Mononuclear cell (primary cell): ENCODE measurements around a stretch of chr15.

DNA sequence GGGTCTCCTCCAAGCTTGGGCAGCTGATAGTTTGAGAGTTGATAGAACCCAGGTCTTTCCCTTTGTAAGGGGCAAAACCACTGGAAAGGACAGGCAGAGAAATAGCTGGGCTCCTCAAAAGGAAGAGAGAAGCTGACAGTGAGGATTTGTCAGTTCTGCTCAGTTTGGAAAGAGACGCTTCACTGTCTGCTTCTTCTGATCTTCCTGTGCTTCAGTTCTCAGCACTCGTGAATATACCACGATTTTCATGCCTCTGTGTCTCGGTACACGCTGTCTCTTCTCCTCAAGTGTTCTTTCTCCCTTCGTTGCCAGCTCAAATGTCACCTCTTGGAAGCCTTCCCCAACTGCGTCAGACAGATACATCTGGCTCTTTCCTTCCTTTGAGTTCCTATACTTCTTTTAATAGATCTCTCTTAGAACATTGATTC lies 90.7 kb upstream of the GOLGA6L4 start:
- RRBS = no CpG with 5 or more reads among the region's 7 CpGs

GRCh38 chr15:84600217-84600686 lies 557 bp upstream of the ZSCAN2 start:
- RRBS = 2% methylated on average over 8 of the region's 20 CpGs

- RRBS = no CpG with 5 or more reads among the region's 12 CpGs
Observed at GRCh38 chr15:84643372-84644325, 10.4 kb downstream of the WDR73 start.

DNA sequence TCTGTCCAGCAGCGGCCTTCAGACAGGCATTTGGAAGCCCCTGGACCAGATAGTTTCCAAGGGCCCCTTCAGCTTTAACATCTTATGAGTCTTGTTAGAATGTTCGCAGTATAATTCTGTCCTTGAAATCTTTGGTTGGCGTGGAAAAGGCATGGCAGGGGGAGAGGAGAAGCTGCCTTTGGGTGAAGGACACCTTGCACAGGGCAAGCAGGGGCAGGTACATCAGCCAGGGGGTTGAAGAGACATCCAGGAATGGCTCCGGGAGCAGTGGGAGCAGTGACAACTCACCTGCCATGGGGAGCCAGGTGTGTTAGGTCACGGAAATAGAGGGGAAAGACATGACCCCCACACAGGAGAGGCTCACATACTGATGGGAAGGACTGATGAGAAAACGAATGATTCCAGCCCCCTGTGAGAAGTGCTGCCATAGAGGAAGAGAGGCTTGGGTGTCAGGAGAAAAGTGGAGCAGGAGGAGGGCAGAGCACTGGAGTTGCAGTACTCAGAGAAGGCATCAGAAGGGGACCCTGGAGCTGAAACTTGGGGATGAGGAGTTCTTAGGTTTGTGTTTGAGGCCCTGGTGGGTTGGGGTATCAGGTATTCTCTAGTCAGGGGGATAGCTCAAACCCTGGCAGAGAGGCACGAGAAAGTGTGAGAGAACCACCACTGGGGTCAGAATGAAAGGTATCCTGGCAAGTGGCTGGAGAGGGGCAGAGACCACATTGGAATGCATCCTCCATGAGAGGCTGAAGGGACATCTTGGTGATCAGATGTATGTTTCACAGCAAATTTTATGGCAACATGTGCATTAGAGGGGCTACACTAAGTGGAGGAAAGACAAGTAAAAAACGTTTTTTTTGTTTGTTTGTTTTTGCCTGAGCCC lies 22.7 kb downstream of the ZNF592 start:
- RRBS = no CpG with 5 or more reads among the region's 8 CpGs

DNA sequence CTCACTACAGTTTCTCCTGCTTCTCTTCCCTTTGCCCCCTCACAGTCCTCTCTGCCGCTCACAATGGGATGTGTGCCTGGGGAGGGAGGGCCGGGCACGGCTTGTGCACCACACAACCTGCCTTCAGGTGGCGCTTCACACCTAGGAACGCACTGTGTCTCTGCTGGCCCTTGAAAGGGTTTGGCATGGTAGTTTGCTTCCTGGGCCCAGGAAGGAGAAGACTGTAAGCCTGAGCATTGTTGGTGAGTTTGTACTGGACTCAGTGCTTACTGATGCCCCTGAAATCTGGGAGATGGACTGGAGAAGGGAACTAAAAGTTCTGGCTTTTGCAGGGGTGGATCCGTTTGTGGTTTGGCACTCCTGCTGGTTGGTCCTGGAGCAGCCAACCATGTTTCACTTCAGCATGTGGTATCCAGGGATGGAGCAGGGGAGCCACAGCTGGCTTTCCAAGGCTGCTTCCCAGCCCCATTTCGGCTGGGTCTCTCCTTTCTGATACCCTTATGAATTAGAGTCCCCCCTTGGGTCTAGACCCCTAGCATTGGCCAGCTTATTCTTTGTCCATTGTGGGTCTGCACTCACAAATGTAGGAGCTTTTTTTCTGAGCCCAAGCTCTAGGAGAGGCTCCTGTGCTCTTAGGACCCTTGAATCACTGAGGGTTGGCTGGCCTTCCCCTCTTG lies 9.4 kb downstream of the ALPK3 start:
- RRBS = no CpG with 5 or more reads among the region's 7 CpGs

DNA sequence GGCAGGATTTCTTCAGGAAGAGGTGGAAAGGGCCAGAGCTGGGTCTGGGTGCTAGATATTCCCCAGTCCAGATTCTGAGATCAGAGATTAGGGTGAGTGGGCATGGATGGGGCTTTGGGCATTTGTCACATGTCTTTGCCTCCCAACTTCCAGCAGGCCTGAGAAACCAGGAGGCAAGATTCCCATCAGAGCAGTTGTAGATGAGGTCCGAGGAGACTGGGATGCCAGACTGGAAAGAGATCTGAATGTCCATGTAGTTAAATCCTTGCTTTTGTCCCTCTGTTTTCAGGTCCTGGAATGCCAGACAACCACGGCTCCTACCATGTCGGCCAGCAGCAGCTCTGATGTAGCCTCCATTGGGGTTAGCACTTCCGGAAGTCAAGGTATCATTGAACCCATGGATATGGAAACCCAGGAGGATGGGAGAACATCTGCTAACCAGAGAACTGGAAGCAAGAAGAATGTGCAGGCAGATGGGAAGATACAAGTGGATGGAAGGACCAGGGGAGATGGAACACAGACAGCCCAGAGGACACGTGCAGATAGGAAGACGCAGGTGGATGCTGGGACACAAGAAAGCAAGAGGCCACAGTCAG lies 28.3 kb upstream of the SLC28A1 start:
- RRBS = no CpG with 5 or more reads among the region's 6 CpGs

GRCh38 chr15:84885740-84886221 lies 1.3 kb downstream of the SLC28A1 start:
- RRBS = no CpG with 5 or more reads among the region's 7 CpGs

GRCh38 chr15:84929883-84930515 lies 45.5 kb downstream of the SLC28A1 start:
- RRBS = no CpG with 5 or more reads among the region's 3 CpGs

GRCh38 chr15:84955243-84955844 lies 26.3 kb upstream of the PDE8A start:
- RRBS = no CpG with 5 or more reads among the region's 12 CpGs

DNA sequence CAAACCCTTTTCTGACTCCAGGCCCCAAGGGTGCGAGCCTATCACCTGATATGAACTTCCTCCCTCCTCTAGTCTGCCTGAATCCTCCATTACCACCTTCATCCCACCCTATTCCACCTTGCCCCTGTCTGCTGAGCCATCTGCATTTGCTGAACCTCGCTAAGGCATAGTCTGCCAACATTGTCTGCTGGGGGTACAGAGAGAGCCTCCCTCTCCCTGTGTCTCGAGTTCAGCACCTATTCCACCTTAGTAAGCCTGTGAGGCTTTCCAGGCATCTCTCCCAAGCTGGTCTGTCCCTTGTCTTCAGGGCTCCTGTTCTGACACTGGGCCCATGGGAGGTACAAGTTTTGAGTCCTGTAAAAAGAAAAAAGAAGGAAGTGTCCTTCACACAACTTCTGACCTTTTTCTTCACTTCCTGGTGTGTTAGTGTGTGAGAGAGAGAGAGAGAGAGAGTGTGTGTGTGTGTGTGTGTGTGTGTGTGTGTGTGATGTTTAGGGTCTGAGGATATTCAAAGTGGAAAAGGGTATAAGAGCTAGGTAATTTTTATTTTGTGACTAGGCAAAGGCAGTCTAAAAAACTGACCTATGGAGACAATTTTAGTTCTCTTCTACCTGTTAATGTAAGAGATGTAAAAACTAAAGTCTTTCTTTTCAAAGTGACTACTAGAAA lies 27.1 kb downstream of the PDE8A start:
- RRBS = no CpG with 5 or more reads among the region's 3 CpGs

DNA sequence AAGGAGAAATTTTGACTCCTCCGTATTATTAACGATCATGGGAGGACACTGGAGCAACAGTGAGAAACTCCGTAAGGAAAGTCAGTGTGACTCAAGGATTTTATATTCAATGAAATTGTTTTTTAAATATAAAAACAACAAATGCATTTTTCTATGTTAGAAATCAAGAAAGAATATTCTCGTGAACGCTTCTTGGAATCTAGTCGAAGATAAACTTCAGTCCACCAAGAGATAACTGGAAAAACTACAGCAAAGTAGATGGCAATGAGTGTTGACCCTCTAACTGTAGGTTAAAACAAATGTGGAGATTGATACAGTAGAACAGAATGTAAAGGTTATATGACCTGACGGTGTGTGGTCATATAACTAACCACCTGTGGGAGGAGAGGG lies 52.5 kb downstream of the PDE8A start:
- RRBS = no CpG with 5 or more reads among the region's 7 CpGs

- RRBS = no CpG with 5 or more reads among the region's 5 CpGs
Observed at GRCh38 chr15:85102061-85102386, 120.4 kb downstream of the PDE8A start.

- RRBS = no CpG with 5 or more reads among the region's 3 CpGs
Observed at GRCh38 chr15:85105043-85105571, 123.5 kb downstream of the PDE8A start.

- RRBS = no CpG with 5 or more reads among the region's 3 CpGs
Observed at GRCh38 chr15:85381571-85381799, 1.1 kb downstream of the AKAP13 start.

DNA sequence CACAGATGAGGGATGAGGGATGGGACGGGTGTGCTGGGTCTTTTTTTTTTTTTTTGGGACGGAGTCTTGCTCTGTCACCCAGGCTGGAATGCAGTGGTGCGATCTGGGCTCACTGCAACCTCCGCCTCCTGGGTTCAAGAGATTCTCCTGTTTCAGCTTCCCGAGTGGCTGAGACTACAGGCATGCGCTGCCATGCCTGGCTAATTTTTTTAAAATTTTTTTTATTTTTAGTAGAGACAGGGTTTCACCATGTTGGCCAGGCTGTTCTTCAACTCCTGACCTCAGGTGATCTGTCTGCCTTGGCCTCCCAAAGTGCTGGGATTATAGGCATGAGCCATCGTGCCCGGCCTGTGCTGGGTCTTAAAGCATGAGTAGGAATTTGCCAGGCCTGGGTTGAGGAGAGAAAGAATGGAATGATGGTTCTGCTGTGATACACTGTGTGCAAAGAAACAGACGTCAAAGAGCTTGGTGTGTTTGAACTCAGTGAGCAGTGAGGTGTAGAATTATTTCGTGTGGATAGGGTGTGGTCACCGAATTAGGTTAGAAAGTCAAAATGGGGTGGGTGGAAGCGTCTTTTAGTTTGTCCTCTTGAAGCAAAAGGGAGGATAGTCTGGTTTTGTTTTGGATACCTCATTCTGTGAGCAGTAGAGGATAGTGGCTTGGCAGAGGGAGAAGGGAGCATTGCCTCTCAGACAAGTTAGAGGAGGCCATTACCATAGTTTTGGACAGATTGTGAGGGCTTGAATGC lies 27.0 kb downstream of the AKAP13 start:
- RRBS = no CpG with 5 or more reads among the region's 12 CpGs

GRCh38 chr15:85474782-85475326 lies 94.5 kb downstream of the AKAP13 start:
- RRBS = no CpG with 5 or more reads among the region's 8 CpGs

DNA sequence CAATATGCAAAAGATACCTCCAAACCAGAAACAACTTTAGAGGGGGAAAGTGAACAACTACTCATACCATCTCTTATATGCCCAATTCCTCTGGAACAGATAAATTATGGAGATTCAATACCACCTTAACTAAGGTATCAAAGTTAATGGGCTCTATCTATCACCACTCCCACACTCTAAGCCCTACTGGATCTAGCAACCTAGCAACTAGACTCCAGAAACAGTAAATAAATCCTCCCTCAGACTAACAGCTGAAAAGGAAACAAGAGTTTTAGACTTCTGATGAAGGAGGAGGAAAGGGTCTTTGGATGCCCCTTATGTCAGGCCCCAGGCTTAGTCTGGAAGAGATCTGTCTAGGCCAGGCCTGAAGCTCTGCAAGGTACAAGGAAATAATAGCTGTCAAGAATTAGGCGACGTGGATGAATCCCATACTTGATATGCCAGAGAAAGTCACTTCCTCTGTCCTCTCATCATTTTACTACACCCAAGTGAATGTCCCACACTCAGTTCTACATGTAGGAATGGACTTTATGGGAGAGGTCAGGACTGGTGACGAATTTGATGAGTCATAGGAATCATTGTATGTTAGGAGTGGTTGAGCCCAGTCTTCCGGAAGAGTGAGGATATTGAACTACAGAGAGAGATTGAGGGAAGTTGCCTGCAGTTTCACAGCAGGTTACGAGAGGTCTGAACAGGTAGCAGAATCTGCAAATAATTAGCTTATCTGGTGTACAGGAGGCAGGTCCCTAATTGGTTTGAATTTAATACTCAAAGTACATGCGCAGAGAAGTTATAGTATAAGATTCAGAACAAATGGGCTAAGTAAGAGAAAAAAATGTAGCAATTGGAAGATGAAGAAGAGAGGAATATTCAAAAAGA lies 113.9 kb downstream of the AKAP13 start:
- RRBS = no CpG with 5 or more reads among the region's 6 CpGs

DNA sequence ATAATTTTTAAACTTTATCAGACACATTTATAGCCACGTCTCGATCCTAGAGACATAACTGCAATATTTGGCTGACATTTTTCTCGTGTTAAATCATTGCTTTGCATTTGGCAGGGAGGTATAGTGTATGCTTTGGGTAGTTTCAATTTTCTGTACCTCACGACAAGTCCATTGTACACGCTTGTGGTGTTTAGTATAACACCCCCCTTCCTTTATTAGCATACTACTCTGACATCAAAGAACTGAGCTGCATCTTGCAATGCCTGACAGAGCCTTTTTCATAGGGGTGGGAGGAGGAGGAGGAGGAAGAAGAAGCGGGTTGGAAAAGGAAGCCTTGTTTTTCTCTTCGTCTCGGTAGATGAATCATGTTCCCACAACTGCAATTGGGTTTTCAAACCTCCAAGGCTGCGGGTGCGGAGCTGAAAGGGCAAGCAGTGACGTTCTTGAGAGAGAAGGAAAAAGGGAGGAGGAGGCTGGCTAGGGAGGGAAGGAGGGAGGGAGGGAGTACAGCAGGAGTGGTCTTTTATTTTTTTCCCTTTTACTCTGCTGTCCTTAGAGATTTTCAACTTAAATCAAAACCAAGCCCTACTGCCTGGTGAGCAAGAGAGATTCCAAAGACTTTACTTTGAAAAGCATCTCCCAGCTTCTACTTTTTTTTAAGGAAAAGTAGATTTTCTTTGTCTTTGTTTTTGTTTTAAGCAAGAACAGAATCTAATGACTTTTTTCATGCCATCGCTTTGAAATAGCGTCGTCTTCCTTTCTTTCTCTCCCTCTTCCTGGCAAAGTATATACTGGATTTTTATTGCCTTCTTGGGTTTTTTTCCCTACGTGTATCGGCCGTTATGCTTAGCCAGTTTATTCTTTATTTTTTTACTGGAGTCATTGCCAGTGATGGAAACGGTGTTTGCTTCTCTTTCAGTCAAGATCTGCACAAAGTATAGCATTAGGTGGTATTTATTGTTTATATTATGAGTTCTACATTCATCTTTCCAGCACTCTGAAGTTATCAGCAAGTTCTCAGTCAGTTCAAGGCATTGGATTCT lies 175.5 kb downstream of the KLHL25 start:
- RRBS = no CpG with 5 or more reads among the region's 18 CpGs

- RRBS = no CpG with 5 or more reads among the region's 9 CpGs
Observed at GRCh38 chr15:85619907-85620655, 174.6 kb downstream of the KLHL25 start.